SJCRH30 (cell line): ENCODE data around the gene PFKFB3.

- RAMPAGE, long total RNA, result no peak
Measured at GRCh38 chr10:5101867-5102584, 7.8 kb downstream of the AKR1C3 start.

GRCh38 chr10:5544329-5544868 is 19.6 kb downstream of the CALML3 start:
- RAMPAGE, long total RNA, result no peak

- RAMPAGE, long total RNA, result no peak
Measured at GRCh38 chr10:5553785-5554442, 29.2 kb downstream of the CALML3 start.

DNA sequence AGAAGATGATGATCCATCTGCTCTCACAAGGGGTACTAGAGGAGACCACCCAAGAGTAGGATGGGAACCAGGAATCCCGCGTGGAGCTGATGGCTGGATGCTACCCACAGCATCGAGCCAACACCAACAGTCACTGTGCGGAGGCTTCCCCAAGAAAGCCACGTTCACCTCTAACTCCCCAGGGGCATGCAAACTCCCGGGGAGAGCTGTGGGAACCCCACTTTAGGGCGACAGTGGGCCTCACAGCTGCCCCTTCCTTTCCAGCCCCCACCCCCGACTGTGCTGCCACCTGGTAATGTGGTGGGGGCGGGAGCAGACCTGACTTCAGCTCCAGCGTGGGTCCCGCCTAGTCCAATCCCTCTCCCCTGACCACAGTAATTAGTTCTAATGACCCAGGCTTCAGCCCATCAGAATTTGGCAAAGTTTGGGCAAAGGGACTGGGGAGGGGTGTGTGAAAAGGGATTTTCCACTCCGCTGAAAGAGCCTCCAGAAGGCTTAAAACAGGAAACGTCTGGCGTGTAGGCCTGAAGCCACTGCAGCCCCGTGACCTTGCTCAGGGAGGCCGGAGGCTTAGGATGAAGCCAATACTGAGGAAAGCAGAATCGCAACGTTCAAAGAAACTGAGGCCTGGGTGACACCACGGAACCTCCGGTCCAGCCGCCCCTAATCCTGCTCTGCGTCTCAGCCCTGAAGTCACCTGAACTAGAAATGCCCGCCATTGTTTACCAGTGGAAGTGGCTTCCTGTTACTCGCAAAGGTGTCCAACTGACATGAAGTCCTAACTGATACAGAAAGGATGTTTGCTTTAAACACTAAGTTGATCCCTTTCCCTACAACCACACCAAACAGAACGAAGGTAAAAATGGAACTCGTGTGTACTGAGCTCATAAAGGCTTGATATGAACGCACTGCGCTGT is 20.2 kb downstream of the ASB13 start:
- RAMPAGE, long total RNA, result no peak

GRCh38 chr10:5654270-5654746 is 12.1 kb downstream of the ASB13 start:
- RAMPAGE, long total RNA, result no peak

GRCh38 chr10:5813989-5815116 is 1.1 kb upstream of the GDI2 start:
- RAMPAGE, long total RNA, result no peak

GRCh38 chr10:5832991-5833429 is 19.8 kb upstream of the GDI2 start:
- RAMPAGE, long total RNA, result no peak

DNA sequence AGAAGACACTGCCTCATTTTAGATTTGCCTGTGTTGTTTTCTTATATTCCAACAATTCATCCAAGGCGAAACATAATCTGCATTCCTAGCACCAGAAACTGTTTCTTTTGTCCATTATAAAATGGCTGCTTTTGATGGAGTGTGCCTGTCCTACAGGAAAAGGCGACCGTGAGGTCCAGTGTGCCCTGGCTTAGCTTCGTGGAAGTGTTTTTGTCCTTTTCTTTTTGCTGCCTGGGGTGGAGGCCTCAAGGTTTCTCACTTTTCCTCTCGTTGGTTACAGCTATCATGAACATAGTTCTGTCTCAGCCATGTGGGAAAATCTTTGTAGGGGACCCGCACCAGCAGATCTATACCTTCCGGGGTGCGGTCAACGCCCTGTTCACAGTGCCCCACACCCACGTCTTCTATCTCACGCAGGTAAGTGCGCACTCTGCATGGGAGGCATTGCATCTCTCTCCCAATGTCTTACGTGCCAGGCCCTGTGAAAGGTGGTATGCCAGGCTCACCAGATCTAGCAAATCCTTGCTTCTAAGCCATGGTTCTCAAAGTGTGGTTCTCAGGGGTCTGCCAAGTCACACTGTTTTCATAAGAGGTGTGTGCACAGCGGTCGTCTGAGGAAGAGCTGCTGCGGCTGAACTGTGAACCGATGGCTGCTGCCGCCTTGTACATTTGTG is 28.2 kb downstream of the FBH1 start:
- RAMPAGE, long total RNA, result no peak

- RAMPAGE, long total RNA, result no peak
Measured at GRCh38 chr10:5941565-5941891, 35.8 kb downstream of the IL15RA start.

- RAMPAGE, long total RNA, result no peak
Measured at GRCh38 chr10:5965194-5965827, 12.0 kb downstream of the IL15RA start.

DNA sequence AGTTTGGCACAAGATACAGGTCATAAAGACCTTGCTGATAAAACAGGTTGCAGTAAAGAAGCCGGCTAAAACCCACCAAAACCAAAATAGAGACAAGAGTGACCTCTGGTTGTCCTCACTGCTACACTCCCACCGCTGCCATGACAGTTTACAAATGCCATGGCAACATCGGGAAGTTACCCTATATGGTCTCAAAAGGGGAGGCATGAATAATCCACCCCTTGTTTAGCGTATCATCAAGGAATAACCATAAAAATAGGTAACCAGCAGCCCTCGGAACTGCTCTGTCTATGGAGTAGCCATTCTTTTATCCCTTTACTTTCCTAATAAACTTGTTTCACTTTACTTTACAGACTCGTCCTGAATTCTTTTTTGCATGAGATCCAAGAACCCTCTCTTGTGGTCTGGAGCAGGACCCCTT is 28.2 kb upstream of the IL15RA start:
- RAMPAGE, long total RNA, result no peak

DNA sequence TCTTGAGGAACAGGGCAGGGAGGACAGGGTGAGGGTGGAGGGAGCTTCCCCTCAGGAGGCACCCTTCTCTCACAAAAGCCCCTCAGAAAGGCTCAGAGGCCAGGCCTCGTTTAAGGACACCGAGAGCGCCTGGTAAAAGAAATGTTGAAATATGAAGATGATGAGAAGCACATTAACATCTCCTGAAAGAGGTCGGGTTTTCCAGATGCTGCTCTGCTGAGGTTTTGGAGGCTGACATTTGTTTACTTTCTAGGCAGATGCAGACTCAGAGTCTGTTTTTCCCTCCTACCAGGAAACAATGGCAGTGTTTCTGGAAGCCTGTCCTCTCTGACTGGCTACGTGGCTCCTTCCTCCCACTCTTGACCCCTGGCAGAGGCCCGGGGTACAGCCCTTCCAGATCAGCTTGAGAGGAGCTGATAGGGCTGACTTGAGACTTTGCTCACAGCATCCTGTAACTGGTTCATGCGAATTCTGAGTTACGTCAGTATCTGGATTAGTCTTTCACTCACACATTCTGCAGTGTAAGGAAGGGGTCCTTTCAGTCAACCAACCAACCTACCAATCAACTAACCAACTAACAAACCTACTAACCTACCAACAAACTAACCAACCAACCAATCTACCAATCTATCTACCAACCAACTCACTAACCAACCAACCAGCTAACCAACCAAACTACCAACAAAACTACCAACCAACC is 41.1 kb upstream of the IL15RA start:
- RAMPAGE, long total RNA, result no peak

DNA sequence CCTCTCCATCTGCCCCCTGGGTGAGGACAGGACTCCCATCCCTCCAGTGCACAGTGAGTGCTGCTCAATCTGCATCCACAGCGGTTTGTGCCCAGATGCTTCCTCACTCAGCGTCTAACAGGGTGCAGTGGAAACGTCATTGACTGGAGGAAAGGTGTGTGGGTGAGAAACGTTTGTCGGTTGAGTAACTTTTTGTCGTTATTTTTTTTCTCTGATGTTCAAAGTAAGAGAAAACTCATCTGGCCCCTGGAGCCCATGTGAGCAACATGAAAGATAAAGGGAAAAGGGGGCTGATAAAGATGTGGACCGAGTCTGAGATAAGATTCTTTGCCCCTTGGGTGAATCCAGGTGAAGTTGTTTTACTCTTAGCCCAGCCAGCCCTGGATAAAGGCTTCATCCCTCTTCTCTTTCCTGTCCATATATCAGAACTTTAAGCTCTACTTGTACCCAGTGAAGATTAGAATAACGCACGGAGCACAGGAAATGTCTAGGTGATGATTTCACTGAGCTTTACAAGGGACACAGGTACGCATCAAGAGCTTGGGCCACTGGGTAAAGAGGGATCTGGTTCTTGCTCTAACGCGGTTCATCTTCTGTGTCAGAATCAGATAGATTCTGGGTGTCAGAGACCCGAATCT is 25.0 kb downstream of the IL2RA start:
- RAMPAGE, long total RNA, result no peak

DNA sequence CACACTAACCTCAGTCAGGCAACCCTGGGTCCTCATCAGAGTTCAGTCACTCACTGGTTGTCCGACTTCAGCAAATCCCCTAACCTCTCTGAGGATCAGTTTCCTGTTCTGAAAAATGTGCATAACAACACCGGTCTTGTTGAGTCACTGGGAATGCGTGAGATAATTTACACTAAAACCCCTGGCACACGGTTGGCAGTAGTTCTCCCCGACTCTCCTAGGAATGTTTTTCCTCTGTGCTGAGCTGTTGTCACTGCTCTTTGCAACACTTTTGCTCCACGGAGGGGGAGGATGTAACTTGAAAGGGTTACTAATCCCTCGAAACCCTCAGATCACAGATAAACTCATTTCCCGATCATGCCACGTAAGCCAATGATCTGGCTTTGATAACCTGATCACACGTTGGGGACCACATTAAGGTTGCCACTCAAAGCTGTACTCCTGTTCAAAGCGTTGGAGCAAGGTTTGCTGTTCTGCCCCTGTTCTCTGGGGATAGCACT is 5.2 kb upstream of the RBM17 start:
- RAMPAGE, long total RNA, result no peak

- RAMPAGE, long total RNA, result no peak
Measured at GRCh38 chr10:6100968-6101649, 12.3 kb downstream of the RBM17 start.

DNA sequence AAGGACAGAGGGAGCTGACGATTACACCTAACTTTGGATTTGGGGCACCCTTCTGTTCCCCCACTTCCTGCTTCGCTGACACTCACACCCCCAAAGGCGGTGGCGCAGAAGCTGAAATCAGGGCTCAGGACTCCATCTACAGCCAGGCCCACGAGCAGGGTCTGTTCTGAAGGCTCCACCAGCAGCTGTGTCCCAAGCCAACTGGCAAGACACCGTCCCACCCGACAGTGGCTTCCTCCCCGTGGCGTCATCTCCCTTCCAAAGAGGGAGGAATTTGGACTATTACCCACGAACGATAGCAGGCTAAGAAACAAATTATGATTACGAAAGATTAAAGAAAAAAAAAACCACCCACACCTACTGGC is 54.3 kb downstream of the RBM17 start:
- RAMPAGE, long total RNA, result no peak

- RAMPAGE, long total RNA, result no peak
Measured at GRCh38 chr10:6145039-6145635, 56.3 kb downstream of the RBM17 start.

DNA sequence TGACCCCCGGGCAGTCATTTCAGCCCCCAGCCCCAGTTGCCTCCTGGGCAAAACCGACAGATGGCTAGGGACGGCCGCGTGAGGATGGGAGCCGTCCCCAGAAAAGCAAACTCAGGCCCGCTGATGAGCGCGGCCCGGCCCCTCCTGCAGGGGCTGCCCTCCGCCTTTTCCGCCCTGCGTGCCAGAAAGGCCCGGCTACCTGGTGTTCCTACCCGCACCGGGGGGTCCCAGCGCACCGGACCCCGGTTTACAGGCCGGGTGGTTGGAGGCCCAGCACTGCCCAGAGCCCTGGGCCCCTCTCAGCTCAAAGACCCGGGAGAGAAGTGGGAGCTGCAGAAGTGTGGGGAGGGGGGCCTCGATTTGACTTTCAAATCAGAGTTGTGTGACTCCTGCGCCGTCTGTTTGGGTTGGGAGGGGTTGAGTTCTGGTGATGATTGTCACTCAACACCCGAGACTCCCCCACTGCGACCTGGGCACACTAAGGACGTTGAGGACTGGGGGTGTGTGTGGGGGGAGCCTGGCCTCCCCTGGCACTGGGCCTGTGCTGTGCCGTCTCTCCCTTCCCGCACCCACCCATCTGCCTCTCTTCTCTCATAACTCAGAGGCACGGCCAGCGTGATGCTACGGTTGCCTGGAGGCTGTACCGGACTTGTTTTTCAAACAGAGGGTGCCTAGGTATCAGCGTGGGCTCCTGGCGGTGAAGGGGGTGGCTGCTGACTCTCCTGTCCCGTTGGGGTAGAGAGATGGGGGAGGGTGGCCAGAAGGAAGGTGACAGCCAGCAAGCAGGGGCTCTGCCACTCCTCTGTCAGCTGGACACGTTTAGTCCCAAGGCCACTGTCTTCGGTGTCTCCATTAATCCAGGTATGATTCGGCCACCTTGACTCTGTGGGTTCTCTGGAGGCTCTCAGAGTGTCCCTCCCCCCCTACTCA is 56.8 kb upstream of the PFKFB3 start:
- RAMPAGE, long total RNA, result no peak

GRCh38 chr10:6202559-6203465 is at the start of gene PFKFB3:
Gene PFKFB3, plus strand, starts transcription at chr10:6202932.
- RAMPAGE, long total RNA, result no peak

GRCh38 chr10:6274996-6275828 is 72.5 kb downstream of the PFKFB3 start:
- RAMPAGE, long total RNA, result no peak